Endometrial microvascular endothelial cells (primary cell): ENCODE measurements around a stretch of chr6.

GRCh38 chr6:143629601-143630000, 48.2 kb upstream of the PHACTR2 start:
- RAMPAGE, long total RNA: no peak

DNA sequence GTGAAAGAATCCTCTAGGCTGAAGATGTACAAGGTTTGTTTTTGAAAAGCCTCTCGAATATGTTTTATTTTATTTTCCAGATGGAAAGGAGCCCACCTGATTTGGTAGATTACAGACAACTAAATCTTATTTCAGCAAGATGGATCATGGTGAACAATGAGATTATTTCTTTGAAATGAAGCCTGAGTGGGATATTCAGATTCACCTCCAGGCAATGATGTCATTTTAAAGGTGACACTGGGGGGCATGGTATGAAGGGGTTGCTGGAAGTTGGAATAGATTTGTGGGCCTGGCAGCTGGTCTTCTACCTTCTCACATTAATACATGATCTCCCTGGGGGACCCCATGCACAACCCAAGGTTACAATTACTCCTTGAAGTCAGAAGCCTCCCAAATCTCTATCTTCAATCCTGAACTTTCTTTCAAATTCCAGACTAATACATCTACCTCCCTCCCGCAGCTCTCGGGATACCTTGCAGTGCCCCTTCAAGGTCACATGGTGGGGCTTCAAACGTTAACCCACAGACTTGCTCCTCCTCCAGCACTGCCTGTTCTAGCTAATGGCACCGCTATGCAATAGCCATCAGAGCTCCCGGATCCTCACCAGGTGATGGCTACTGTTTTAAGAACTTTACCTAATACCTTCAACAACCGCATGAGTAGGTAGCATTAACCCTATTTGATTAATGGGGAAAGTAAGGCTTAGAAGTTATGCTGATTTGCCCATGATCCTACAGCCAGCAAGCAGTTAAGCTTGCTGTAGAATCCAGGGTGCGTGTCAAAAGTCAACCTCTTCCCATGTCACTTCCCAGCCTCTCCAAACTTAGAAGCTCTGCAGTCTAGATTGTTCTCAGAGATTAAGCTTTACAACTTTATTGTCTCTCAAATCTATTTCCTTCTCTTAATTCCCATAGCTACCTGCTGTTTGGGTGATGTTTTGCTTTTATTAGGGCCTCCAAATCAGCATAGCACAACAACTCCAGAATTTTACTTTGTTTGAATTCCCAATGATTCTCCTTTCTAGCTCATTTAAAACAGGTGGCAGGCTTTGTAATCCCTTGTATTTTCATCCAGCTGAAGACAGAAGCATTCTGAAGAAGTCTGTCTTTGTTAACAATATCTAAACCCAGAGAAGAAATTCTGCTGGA, 44.8 kb downstream of the PLAGL1 start:
- RAMPAGE, long total RNA: no peak

- RAMPAGE, long total RNA: no peak
Measured at GRCh38 chr6:143972763-143973672, 35.0 kb downstream of the PLAGL1 start.

DNA sequence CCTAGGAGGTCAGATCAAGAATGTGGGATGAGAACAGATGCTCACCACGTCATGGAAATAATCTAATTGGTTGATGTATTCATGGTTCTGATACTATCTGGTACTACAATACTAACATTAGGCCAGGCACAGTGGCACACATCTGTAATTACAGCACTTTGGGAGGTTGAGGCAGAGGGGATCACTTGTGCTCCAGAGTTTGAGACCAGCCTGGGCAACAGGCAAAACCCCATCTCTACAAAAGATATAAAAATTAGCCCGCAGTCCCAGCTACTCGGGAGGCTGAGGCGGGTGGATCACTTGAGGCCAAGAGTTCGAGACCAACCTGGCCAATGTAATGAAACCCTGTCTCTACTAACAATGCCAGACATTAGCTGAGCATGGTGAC, 24.4 kb downstream of the STX11 start:
- RAMPAGE, long total RNA: no peak

DNA sequence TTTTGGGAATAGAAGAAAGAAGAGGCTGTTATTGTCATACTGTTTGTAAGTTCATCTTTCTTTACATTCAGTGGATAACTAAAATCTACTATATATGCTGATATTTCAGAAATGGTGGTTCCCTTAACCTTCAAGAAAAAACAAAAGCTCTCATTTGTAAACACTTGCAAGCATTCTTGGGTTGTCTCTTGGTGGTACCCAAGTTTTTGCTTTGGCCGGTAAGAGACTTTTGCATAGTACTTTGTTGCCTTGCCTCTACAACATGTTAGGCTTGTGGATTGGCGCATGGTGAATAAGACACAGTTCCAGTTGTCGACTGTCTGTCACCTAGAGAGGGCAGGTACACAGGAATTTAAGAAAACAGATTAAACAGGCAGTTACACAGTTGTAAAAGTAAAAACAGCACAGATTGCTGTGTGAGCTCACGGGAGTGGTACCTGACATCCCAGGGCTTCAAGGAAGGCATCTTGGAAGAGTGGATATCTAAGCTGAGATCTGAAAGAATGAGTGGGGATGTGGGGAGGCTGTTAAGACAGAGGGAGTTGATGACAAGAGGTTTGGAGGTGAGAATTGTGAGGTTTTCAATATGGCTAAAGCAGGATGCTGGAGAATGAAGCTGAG, 19.1 kb downstream of the UTRN start:
- RAMPAGE, long total RNA: no peak

DNA sequence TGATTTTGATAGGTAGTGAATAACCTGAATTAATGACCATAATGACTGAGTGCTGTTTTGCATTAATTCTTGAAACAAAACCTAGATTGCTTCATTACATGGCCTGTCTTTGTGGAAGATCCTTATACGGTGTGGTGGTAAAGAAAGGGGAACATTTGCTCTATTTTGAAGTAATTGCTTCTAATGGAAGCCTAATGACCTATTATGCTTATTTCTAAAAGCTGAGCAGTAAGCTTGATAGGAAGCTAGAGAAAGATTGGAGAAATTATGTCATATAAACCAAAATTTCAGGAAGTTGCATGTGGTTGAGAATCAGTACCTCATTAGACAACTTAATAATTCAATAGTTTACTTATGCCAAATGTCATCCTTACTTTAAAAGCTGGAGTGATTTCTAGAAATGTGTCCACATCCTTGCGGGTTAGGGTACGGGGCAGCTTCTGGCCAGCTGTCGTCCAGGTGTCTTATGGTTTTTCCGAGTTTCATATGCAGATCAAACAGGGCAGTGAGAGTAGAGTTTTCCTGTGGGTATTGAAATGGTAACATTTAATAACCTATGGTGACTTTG, 310.8 kb downstream of the UTRN start:
- RAMPAGE, long total RNA: no peak

- RAMPAGE, long total RNA: no peak
Measured at GRCh38 chr6:144664059-144664470, 378.9 kb downstream of the UTRN start.

GRCh38 chr6:145813571-145814593, 713 bp downstream of the FBXO30 start:
- RAMPAGE, long total RNA: no peak

DNA sequence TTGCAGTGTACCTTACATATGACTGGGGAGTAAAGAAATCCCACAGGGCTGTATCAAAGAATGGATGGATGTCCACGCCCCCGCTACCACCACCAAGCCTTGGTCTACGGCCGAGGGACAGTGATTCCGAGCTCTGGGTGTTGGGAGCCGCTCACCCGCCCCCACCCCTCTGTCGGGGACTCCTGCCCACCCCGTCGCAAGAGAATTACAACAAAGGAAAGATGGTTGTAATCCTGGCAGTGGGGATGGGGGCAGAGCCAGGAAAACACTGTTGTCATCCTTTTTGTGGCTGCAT, 817 bp upstream of the FBXO30 start:
- RAMPAGE, long total RNA: no peak

DNA sequence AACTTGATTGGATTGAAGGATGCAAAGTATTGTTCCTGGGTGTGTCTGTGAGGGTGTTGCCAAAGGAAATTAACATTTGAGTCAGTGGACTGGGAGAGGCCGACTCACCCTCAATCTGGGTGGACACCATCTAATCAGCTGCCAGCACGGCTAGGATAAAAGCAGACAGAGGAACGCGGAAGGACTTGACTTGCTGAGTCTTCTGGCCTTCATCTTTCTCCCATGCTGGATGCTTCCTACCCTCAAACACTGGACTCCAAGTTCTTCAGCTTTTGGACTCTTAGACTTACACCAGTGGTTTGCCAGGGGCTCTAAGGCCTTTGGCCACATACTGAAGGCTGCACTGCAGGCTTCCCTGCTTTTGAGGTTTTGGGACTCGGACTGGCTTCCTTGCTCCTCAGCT, 256.0 kb downstream of the ADGB start:
- RAMPAGE, long total RNA: no peak

GRCh38 chr6:146857969-146858539, 259.3 kb downstream of the ADGB start:
- RAMPAGE, long total RNA: no peak

- RAMPAGE, long total RNA: no peak
Measured at GRCh38 chr6:146985033-146985602, 219.1 kb upstream of the STXBP5 start.

DNA sequence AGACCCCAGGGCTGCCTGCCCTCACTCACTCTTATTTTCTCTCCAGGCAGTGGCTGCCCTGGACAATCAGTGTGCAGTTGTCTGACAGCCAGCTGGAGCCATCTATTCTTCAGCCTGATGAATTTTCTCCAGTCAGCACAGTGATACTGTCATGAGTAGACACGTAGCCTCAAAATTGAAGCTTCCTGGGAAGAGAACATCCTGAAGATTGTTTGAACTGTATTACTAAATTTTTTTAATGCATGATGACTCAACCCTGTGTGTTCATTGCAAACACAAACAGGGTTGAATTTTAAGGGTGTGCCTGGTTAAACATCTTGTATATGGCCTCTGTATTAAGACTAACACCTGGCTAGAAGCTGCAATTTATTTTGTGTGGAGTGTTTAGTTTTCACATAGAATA, 49.8 kb upstream of the STXBP5 start:
- RAMPAGE, long total RNA: no peak

DNA sequence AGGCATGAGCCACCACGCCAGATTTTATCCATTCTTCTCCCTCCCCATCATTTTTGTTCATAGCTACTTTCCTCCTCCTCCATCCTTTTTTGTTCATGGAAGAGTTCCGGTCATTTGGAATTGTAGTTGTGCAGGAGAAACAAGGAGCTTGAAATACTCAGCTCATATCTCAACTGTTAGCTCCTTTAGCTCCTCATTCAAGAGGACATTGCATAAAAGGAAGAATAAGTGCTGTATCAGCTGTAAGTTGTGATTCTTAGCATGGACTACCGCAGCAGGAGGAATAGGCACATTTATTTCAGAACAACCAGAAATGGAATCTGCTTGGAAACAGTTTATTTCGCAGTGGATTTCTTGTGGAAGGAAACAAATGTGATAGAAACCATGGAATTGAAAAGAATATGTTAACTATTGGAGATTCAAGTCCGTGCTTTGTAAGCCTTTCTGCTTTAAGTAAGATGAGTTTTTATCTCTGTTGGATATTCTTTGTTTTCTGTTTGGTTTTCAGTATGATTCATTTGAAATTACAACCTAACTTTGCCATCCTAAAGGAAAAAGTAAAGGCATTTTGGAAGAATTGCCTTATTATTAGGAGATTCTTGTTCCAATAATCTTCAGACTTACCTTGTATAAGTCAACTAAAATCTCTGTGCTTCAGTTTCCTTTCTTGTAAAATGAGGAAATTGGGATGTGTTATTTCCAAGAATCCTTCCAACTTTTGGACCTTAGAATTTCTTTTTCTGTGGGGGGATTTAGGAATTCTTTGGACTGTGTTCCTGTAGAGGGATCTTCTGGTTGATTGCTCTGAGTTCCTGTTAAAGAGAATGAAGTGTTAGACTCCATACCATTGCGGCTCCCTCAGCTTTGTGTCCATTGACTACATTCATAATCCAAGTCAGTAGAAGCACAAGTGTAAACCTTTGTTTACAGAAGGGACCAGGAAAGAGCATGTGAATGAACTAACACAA, 7.9 kb downstream of the STXBP5 start:
- RAMPAGE, long total RNA: no peak

- RAMPAGE, long total RNA: no peak
Measured at GRCh38 chr6:147317931-147318675, 113.9 kb downstream of the STXBP5 start.

GRCh38 chr6:148144906-148145262, 197.8 kb upstream of the SASH1 start:
- RAMPAGE, long total RNA: no peak

DNA sequence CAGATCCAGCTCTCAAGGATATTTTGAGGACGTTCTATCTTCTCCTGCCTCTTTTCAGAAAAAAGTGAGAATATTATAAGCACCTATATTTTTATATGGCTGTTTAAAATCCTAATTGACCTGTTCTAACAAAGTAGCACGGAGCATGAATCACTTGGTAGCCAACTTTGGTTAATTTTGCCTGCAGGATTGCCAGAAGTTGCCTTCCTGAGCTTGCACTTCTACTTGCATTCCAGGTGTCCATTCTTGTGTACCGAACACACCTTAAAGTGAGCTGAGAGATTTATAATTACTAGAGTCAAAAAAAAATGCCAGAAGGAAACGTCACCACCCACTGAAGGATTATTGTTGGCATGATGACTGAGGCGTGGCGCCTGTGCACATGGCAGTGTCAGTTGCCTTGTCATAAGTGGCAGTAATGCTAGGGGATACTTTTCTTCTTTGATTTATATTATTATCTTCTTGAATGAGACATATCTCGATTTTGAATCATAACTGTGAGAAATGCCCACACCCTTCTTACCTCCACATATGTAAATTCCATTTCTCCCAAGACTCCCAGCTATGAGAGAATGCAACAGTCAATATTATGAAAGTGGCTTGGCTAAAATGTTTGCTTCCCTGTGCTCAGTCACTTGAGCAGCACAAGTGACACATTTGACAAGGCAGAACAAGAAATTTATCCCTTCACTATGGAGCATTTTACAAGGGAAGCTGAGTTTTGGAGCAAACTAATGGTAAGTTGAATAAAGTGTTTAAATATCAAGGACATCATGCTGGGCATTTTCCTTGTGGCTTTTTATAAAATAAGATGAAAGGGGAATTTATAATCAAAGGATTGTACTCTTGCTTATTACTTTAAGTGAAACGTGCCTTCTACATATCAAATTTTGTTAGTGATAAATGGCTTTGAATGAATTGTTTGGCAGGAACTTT, 149.5 kb upstream of the SASH1 start:
- RAMPAGE, long total RNA: no peak

DNA sequence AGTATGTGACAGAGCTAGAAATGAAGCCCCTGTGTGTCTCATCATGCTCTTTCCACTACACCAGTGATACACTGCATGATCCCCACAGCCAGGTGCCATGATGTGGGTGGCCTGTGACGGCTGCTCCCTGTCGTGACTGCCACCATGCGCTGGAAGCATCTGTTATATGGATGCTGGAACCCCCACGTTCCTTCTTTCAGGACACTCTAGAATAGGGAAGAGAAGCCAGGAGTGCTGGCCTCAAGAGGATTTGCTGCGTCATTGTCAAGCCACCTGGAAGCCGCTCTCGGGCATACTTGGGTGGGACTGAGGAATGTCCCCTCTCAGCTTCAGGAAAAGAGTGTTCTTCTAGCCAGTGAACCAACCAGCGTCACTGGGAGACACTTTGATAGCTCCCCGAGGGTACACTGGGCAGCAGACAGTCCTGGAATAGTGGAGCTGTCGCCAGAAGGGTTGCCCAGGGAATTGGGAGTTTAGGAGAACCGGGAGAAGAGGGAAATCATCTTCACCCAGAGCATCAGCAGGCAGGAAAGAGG, 130.9 kb upstream of the SASH1 start:
- RAMPAGE, long total RNA: no peak

- RAMPAGE, long total RNA: no peak
Measured at GRCh38 chr6:148271828-148272419, 70.7 kb upstream of the SASH1 start.

GRCh38 chr6:148406350-148406922, 63.8 kb downstream of the SASH1 start:
- RAMPAGE, long total RNA: no peak